M059J (cell line): ENCODE measurements around a stretch of chr21.

- RAMPAGE, long total RNA = no peak
These were observed 8.4 kb downstream of the GET1 start for GRCh38 chr21:39388549-39388883.

DNA sequence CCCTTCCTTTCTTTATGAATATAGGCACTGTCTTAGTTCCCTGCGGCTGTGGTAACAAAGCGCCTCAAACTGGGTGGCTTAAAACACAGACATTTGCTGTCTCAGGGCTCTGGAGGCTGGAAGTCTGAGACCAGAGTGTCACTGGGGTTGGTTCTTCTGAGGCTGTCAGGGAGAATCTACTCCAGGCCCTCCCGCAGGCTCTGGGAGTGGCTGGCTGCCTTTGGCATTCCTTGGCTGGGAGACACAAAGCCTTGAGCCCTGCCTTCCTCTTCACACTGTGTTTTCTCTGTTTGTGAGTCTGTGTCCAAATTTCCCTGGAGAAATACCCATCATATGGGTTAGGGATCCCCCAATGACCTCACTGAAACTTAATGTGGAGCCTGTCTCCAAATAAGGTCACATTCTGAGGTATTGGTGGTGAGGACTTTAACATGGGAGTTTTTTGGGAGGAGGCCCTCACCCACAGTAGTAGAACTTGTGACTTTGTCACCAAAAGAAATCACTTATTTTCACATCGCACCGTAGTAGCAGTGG lies 38.5 kb downstream of the B3GALT5 start:
- RAMPAGE, long total RNA = no peak

- RAMPAGE, long total RNA = no peak
These were observed 162.1 kb downstream of the DSCAM start for GRCh38 chr21:40684777-40685270.

GRCh38 chr21:41113018-41113897 lies 54.7 kb upstream of the BACE2 start:
- RAMPAGE, long total RNA = no peak

DNA sequence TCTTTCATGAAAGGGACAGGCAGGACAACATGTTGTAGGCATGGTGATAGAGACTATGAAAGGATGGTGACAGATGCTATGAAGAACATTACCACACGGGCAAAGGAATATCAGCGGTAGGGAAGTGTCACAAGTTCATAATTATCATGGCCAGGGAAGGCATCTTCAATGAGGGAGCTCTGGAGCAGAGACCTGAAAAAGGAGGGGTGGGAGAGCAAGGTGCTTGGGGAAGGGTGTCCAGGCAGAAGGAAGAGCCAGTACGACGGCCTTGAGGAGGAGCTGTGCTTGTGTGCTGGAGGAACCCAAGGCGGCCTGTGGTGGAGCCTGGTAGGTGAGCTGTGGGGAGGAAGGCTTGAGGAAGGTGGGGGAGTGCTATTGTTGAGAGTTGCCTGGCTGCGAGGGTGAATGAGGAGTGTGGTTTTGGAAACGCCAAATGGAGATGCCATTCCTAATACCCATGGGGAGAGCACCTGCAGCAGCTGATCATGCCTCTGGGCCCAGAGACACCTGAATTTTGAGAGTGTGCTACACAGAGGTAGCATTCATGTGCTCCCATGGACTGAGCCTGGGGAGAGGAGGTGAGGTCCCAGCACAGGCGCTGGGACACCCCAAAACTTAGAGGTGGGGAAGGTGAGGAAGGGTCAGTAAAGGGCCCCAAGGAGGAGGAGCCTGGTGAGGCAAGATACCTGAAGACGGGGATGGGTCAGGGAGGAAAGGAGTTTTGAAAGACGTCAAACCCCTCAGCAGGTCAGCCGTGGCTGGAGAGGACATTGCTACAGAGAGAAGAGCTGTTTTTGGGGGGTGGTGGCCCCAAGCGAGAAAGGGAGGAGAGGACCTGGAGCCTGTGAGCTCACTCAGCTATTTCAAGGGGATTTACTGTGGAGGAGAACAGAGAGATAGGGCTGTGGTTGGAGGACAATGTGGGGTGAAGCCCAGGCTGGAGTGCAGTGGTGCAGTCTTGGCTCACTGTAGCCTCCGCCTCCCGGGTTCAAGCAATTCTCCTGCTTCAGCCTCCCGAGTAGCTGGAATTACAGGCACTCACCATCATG lies 35.5 kb downstream of the BACE2 start:
- RAMPAGE, long total RNA = no peak

GRCh38 chr21:41210324-41210888 lies 42.4 kb downstream of the BACE2 start:
- RAMPAGE, long total RNA = no peak

- RAMPAGE, long total RNA = no peak
These were observed 59.8 kb downstream of the BACE2 start for GRCh38 chr21:41227583-41228408.

GRCh38 chr21:41366586-41367218 lies 4.9 kb downstream of the MX2 start:
- RAMPAGE, long total RNA = no peak

DNA sequence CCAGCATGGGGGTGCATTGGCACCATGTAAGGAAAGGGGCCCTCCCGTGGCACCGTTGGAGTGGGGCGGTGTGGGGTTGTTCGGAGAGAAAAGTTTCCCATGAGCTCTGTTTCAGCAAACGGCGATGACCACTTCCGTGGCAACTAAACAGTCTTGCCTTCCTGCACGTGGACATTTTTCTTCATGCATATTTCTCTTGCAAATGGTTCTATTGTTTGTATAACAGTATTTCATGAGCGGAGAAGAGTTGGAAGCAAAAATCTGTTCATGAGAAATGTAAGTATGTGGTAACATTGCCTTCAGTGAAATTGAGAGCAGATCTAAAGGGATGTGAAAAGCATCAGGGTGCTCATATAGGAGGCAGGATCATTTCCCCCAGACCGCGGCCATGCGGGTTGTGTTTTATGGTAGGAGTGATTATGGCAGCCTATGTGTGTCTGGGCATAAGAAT lies 8.6 kb downstream of the MX2 start:
- RAMPAGE, long total RNA = no peak

DNA sequence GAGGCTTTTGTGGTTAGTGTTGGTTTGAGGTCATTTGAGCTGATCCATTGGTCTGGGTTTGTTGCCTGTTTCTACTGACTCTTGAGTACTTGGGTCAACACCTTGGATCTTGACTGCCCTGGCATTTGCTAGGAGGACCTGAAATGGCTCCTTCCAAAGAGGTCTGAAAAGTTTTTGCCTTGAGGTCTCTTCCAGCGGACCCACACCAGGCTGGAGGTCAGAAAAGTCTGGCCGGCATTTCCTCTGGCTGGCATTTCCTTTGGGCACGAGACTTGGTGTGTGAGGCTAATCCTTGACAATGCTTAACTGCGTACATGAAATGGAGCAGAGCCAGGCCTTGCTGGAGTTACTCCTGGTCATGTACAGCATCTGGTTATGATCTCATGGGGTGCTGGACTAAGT lies 9.4 kb downstream of the MX2 start:
- RAMPAGE, long total RNA = no peak

DNA sequence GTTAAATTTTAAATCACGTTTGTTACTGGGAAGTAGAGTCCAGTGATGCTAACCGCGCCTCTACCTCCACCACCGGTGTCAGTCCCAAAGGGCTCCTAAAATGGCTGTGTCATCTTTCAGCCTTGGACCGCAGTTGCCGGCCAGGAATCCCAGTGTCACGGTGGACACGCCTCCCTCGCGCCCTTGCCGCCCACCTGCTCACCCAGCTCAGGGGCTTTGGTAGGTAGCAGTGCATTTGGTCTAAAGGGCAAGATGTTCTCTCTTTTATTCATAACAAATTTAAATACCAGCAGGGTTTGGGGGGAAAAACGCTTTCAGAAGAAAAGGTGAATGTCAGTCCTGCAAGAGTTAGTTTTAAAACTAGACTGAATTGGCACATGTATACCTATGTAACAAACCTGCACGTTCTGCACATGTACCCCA lies 1.1 kb downstream of the MX1 start:
- RAMPAGE, long total RNA = no peak

DNA sequence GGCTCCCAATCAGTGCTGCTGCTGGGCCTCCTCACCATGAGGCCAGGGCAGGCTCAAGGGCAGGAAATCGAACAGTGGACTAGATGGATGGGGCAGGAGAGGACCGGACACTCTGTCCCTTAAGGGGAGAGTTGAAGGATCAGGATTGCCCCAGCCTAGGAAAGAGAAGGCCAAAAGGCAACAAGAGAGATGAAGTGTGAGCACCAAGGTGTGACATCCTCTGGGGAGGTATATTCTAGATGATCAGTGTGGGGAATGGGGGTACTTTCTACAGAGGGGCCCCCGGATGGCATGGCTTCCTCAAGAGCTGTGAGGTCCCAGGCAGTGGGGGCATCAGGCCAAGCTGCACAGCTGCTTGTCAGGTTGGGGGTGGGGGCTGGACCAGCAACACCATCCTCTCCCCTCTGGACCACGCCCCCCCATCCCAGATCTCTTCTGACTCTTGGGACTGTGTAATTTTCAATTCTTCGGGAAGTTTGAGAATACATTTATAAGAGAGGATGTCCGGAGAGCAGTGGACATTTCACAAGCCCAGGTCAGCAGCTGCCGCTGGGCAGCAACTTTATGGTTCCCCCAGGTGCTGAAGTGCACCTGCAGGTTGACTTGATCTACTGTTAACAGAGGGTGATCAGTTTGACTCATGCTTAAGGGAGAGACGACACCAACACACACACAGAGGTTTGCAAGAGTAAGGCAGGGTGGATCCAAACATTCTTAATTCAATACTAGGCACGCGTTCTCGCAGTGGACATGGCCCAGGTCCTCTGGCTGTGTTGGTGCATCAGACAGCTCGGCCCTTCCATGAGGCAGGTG lies 34.1 kb downstream of the MX1 start:
- RAMPAGE, long total RNA = no peak

DNA sequence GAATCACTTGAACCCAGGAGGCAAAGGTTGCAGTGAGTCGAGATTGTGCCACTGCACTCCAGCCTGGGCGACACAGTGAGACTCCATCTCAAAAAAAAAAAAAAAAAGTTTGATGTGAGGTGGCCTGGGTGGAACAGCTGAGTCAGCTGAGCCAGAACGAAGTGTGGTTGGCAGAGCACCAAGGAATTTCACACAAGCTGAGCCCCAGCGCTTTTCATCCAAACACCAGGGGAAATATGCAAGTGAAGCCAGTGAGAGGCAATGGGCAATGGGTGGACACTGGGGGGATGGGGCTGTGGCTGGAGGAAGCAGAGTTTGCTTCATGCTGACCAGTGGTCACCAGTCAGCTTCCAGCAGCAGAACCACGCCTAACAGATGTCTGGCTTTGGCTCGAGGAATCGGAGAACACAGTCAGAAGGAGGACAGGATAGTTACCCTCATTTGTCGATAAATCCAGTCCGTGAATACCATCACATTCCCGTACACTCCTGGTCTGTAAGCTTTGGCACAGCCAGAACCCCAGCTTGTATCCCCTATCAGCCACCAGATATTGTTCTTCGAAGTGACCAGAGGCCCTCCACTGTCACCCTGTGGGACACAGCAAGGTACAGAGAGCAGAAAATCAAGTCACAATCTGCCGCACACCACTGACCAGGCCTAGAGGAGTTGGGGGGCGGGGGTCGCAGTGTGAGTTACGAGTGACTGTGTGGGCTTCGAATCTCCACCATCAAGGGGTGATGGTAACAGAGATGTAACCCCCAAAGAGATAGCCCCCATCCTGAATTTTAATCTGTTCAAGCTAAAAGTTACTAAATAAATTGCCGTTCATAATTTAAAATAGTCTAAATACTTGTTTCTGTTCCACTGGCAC lies 40.4 kb downstream of the TMPRSS2 start:
- RAMPAGE, long total RNA = no peak

- RAMPAGE, long total RNA = no peak
These were observed 1.6 kb downstream of the TMPRSS2 start for GRCh38 chr21:41506147-41506957.

DNA sequence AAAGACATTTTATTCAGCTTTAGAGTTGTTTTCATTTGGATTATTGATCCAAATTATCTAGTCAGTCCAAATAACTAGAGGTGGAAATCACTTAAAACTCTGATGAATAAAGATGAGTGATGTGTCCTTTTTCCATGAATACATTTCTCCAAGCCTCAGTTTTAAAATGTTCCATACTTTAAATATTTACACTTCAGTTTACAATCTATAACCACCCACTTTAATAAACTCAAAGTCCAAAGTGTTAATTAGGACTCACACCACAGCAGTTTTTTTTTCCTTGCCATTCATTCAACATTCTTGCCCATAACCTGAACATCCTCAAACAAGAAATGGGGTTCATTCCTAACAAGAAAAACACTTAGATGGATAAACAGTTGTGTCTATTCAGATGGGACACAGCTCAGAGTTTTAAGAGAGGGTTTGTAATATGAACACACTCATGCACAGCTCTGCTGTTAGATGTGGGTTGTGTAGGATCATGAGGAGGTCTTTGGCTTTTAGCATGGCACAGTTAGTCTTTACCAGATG lies 71.2 kb upstream of the TMPRSS2 start:
- RAMPAGE, long total RNA = no peak

DNA sequence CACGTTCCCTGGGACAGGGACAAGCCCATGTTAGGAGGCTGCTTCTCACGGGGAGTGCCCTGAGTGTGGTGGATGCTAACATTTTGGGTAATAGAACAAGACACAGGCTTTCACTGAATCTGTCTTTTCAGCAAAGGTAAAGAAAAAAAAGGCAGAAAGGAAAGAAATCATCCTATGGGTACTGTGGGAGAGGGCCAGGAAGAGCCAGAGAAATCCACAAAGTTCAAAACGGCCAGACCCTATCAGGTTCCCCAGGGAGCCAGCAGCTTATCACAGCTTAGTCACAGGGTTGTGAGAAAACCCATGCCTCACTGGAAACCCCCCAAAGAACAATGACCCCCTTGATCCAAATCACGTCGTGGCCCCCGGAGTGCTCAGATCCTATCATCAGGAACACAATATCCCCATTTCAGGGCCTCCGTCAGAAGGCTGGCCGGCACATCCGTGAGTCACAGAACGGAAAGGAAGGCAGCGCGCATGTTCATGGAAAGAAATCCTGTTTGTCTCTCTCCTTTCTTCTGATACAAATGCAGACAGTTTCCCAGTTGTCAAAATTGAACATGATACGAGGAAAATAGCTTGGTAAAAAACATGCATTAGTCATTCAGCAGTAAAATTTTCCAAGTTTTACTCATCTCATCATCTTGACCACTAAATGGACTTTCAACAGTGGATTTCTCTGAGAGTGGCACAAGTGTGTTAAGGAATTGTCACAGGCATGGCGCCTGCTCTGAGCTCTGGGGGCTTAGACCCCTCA lies 125.0 kb downstream of the RIPK4 start:
- RAMPAGE, long total RNA = no peak

DNA sequence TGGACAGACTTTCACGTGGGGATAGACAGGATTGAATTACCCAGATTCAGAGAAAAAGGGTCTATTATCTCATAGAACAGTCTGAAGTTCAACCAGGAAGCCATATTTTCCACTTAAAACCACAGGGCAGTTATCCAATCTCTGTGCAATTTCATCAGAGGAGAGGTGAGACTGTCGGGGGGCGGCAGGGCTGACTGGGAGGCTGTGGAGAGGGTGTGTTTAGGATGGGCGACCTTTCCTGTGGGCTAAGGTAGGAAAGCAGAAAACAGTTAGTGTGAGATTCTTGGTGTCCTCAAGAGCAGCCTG lies 124.4 kb downstream of the RIPK4 start:
- RAMPAGE, long total RNA = no peak

GRCh38 chr21:41706550-41706936 lies 60.3 kb downstream of the RIPK4 start:
- RAMPAGE, long total RNA = no peak

DNA sequence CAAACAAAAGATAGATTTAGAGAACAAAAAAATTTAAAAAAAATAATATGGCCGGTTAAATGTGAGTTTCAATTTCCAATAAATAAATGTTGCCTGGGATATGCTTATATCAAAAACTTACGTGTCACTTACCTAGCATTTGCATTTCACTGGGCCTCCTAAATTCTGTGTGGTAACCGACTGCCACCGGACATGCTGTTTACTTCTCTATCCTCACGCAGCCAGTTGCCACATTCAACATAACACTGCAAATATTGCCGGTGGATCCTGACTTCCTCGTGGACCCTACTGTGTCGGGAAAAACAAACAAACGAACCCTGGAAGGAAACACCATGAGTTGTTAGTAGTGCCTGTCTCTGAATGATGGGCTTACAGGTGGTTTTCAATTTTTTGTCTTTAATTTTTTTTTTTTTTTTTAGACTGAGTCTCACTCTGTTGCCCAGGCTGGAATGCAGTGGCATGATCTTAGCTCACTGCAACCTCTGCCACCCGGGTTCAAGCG lies 54.1 kb downstream of the RIPK4 start:
- RAMPAGE, long total RNA = no peak

GRCh38 chr21:41759234-41759734 lies 7.6 kb downstream of the RIPK4 start:
- RAMPAGE, long total RNA = no peak